ENCODE data around the genes LIMCH1 and BEND4.

DNA sequence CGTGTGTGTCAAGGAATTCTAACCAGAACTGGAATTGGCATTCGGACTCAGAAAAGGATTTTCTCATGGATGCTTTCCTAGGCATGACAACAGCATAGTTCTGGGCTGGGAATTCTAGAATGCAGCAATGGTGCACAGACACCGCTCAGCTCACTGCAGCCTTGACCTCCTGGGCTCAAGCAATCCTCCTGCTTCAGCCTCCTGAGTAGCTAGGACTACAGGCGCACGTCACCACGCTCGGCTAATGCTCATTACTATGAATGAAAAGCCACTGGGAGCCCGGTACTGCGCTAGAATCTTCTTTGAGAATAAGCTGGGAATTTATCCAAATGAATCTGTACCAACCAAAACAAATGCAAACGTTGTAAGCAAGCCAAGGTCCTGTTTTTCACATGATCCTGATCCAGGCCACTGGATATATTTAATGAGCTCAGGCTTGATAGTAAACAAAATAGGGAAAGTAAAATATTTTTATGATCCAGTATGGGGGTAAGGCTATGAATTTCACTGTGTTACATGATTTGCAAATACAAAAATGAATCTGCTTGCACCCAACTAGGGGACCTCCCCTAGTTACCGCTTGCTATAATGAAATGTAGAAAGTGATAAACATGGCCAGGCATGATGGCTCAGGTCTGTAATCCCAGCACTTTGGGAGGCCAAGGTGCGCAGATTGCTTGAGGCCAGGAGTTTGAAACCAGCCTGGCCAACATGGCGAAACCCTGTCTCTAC lies 105.0 kb downstream of the RBM47 start:
- RRBS = no CpG with 5 or more reads among the region's 13 CpGs

DNA sequence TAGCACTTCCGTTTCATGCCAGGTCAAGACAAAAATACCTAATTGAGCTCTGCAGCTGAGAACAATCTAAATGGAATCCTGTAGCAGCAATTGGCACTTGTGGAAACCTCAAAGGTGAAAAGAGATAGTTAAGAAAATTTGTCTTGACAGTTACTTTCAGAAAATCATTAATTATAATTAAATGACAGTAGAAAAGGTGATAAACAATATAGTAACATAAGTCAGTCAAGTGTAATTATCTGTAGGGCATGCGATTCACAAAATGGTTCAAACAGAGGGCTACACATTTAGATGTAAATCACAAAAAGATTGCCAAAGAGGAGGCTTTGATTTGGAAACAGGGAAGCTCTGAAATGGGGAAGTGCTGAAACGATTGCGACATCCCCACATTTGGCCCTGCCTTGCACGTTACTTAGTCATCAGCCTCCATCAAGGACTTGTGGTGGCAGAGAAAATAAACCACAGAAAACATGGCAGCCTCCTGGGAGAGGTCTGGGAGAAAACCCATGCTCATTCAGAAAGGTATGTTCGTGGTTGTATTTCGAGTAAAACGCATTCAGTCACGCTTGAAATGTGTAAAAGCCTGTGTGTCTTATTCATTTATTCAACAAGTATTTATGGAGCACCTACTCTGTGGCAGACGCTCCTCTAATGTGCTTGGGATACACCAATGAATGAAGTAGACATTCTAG lies 8.0 kb downstream of the RBM47 start:
- RRBS = no CpG with 5 or more reads among the region's 10 CpGs

DNA sequence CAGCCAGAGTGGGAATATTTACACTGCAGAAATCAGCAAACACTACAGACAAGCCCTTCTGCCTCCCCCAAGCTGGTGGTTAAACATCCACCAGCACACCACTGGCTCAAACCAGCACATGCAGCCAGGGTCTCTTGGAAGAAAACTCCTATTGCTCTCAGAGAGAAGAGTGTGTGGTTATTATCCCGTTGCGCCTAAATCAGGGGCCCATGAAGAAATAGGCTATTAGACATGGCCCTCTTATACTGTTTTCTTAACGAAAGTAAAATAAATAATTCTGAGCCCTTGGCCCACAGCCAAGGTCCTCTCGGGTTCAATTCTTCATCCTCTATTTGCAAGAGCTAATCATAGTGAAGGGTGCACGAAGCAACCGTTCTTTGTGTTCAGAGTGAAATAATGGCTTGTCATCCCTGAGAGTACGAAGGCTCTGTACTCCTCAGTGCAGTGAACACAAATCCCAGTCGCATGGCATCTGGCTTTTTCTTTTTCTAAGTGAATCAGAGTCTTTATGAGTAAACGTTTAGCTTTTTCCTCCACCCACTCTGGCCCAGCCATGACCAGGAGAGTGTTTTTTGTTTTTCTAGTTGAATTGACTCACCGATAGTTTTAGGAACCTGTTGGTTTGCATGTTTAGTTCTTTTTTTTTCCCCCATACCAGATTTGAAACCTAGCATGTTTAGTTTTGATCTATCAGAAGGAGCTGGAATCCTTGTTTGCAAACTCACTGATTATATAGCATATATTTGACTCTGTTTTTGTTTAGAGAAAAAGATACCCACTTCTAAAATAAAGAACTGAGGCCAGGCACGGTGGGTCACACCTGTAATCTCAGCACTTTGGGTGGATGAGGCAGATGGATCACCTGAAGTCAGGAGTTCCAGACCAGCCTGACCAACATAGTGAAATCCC lies 33.6 kb upstream of the RBM47 start:
- RRBS = no CpG with 5 or more reads among the region's 11 CpGs

GRCh38 chr4:40878558-40879507 lies 129.1 kb downstream of the NSUN7 start:
- RRBS = no CpG with 5 or more reads among the region's 9 CpGs

GRCh38 chr4:40909108-40909667 lies 159.4 kb downstream of the NSUN7 start:
- RRBS = no CpG with 5 or more reads among the region's 12 CpGs

DNA sequence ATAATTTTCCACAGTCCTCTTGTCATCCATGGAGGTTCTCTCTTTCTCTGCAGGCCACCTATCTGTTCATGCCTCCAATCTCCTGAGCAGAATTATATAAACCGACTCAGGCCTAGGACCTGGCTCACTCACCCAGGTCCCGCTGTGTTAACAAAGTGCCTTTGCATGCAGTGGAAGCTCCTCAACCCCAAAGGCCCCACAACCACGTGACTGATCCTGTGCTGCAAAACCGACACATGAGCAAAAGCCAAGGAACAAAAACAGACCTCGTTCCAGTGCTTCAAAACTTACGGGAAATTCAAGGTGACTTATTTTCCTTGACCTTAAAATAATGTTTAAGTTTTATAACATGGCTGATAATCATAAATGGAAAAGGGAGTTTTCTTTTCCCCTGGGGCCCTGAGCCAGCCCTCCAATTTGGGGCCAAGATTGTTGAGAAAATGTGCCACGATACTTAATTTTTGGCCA lies 94.1 kb downstream of the APBB2 start:
- RRBS = no CpG with 5 or more reads among the region's 7 CpGs

DNA sequence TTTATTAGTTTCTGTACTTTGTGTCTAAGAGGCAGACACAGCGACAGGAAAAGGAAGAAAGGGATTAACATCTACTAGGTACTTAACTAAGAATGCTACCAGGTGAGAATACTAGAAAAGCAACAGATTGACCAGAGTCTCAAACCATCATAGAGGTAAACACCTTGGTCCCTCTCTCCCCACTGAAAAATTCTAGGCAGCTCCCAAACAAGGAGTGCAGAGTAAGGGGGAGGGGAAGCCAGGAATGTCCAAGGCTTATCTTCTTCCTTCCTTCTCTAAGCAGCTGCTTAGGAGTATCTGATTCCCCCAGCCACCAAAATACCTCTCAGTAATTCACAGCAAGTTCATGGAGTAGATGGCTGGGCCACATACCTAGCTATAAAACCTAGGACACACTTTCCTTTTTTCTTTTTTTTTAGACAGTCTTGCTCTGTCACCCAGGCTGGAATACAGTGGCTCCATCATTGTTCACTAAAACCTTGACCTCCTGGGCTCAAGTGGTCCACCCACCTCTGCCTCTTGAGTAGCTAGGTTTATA lies 80.7 kb downstream of the APBB2 start:
- RRBS = no CpG with 5 or more reads among the region's 1 CpG

DNA sequence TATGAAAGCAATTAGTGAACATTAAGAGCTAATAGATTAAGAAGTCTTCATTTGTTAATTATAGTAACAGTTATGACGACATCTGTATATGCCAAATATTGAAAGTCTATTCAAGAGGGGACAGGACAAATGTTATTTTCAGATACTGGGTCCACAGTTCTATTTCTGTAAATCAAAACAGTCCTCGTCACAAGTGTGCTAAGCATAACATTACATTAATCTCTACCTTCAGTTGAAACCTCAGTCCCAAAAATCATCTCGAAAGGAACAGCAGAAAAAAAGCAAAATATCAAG lies 70.4 kb downstream of the APBB2 start:
- RRBS = no CpG with 5 or more reads among the region's 3 CpGs

DNA sequence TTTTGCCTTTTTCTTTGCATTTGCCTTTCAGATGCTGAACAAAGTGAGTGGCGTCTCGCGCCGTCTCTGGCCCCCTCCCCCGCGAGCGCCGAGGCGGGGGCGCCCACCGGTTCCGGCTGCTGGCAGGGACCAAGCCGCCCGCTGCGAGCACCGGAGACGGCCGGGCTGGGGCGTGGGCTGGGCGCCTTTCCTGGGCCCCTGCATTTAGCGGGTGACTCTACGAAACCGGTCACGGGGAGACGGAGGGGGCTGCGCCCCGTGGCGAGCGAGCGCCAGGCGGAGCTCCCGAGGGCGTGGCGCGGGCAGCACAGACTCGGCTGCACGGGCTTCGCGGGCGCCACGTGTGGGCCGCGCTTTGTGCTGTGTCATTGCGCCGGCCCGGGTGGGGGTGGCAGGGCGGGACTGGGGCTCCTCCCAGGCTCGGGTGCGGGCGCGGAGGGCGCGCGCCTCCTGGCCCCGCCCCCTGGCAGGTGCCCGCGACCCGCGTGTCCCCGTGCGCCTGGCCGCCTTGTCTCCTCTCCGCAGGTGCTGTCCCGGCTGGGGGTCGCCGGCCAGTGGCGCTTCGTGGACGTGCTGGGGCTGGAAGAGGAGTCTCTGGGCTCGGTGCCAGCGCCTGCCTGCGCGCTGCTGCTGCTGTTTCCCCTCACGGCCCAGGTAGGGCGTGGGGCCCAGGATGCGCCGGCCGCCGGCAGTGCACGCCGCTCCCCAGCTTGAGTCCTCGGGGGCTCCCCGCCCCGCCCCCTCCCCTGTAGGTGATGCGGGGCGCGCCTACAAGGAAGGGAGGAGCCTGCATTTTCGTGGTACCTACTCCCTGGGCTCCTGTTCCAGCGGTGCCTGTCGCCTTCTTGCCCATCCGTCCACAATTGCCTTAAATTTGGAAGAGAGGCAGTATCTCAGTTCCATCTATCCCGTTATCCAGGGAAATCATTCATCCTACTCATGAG lies 628 bp downstream of the UCHL1 start:
- RRBS = 3% methylated on average over 25 of the region's 92 CpGs

- RRBS = no CpG with 5 or more reads among the region's 10 CpGs
Observed at GRCh38 chr4:41537826-41538641, at the start of gene LIMCH1. Gene LIMCH1, plus strand, starts transcription at chr4:41538157.

DNA sequence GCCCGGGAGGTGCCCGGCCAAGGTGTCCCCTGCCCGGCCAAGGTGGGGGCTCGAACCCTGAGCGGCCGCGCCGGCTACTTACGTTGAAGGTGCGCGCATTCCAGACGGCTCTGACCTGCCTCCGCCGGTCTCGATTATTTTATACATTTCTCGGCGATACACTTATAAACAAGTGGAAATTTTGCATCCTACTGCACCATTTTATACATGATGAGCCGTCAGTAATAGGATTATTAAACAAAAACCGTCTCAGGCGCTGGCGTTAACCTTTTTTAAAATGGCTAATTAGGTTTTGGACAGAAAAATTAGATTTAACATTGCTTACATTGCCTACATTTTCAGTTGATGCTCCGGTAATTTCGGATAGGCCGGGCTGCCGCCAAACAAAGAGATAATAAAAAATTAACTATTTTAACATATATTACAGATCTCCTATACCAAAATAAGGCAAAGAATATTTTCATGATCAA lies 52.8 kb upstream of the TMEM33 start:
- RRBS = 5% methylated on average over 12 of the region's 25 CpGs

DNA sequence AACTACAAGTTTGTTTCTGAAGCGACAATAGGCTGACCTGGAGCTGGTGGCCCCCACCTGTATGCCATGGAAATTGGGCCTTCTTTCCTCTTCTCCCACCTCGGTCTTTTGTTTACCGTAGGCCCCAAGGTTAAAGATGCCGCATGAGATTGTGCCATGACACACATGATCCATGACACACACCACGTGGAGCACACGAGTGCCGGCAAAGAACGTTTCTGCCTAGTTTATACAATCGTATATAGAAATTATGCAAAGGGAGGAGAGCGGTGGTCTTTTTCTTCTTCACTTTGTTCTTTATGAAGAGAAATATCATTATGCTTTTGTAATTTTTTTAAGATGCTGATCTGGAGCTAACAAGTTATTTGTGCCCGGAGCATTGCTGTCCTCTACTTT lies 473 bp downstream of the TMEM33 start:
- RRBS = no CpG with 5 or more reads among the region's 11 CpGs

GRCh38 chr4:41956857-41957784 lies 21.9 kb downstream of the TMEM33 start:
- RRBS = no CpG with 5 or more reads among the region's 2 CpGs

- RRBS = no CpG with 5 or more reads among the region's 7 CpGs
Observed at GRCh38 chr4:41991346-41991756, 1.0 kb downstream of the SLC30A9 start.

GRCh38 chr4:42152000-42153016 lies at the start of gene BEND4:
Gene BEND4, minus strand, starts transcription at chr4:42152655.
- RRBS = 2% methylated on average over 17 of the region's 94 CpGs

- RRBS = no CpG with 5 or more reads among the region's 8 CpGs
Observed at GRCh38 chr4:42339788-42340650, 57.3 kb upstream of the SHISA3 start.

DNA sequence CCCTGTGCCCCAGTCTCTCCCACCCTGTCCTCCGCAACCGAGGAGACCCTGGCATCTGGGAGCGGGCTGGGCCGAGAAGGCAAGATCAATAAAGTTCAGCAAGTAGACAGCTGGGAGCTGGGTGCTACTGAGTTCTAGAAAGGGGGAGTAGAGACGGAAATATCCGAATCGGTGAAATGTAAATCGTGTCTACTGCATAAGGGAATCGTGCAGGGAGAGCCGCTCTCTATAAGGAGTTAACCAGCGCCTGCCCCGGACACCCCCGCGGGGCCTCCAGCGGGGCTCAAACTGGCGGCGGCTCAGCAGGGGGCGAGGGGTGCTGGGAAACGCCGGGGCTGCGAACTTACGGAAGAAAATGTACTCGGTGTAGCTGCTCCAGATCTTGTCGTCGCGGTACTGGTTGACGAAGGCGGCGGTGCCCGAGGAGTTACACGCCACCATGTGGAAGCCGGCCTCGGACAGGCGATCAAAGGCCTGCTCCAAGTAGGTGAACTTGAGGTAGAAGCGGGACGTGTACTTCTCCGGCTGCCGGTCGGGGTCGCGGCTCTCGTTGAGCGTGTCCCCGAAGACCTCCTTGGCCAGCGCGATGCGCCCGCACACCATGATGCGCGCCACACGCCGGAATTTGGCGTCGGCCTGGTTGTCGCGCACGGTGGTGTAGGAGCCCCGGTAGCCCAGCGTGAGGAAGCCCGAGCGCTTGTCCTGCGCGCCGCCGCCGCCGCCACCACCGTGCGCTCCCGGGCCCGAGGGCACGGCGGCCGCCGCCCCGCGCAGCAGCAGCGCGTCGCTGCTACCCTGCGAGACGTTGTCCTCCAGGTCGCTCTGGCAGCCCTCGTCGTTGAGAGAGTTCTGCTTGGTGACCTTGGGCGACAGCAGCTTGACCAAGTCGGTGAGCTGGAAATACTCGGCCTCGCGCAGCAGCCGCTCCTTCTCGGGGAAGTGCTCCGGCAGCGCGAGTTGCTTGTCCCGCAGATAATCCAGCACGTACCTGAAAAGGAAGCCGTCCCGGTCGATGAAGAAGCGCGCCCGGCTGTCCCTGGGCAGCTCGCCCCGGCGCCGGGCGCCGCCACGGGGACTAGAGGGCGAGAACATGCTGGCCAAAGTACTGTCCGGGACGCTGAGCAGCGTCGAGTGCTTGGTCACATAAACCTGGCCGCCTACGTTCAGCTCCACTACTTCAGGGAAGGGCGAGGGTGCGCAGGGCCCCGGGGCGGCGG lies 985 bp downstream of the KCTD8 start:
- RRBS = 7% methylated on average over 66 of the region's 122 CpGs

DNA sequence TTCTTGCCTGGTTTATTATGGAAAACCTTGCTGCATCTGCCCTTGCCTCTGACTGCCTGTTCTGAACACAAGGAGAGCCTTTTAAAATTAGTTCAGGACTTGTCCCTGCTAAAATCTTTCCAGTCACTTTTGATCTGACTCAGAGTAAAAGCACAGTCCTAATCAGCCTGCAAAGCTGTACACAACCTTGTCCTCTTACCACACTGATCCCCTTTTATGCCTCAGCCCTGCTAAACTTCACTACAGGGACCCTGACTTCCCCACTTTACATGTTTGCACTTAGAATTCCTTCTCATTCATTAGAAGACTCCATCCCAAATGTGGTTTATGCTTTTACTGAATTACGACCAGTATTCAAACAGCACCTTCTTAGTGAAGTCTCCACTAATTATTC lies 6.4 kb downstream of the GABRA4 start:
- RRBS = no CpG with 5 or more reads among the region's 1 CpG

- RRBS = 10% methylated on average over 1 of the region's 16 CpGs
Observed at GRCh38 chr4:46992923-46993286, 476 bp downstream of the GABRA4 start.

All from mononuclear cell (primary cell).